Diencephalon (tissue), 2 donors: ENCODE results near the genes KLHDC9, FCRLA and FCRLB.

- RAMPAGE, long total RNA = no peak
Observed at GRCh38 chr1:160428788-160429124, 28.4 kb downstream of the VANGL2 start.

DNA sequence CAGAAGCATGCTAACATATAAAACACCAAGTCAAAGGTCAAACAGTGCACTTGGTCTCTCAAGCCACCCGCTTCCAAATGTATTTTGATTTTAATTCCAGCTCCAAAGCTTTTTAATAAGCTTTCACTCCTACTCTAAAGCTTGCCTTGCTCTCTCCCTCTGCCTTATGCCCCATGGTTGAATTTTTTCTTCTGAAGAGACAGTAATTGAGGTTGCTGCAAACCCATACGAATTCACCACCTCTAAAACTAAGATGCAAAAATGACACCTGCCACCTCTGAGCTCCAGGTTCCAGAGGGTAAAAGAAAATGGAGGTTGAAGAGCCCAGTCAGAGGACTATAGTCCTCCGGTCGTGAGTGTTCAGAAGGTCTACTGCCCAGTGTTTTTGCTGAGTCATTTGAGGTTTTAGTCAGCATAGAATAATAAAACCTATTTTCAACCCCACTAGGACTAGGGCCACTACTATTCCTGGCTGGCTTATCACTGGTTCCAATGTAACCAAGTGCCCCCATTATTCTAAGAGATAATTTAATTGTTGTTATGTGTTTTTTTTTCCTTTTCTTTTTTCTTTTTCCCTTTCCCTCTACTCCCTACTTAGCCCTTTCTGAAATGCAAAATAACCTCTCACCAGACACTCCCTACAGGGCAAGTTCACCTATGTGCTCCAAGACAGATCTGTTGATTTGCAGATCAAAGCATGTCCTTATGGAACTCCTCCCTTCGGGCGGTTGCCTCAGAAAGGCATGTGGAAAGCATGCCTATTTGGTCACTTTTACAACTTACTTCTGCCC, 12.9 kb upstream of the SLAMF7 start:
- RAMPAGE, long total RNA = no peak

DNA sequence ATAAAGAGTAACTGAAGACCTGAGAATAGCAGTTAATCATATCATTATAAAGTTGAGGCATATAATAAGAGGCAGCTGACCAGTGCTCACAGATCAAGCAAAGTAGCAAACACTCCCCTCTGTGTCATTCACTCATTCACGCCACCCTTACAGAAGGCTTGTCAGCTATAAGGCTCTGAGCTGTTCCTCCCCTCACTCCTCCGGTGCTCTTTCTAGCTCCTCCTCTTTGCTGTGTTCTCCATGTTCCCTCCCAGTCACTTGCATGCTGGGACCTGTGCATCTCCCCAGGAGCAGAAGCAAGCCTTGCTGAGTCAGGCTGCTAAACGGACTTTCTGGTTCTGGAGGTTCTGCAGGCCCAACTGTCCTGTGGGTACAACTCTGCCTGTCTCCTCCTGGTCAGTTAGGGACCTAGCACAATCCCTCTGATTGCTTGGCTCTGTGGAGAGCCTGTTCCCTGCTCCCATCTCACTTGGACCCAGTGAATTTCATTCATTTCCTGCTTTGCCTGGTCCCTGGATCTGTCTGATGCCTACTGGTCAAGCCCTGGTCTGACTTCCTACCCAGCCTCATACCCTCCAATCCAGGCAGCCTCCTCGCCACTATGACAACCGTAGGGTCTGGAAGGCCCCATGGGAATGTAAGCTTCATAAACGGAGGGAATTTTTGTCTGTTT, 28.2 kb upstream of the LY9 start:
- RAMPAGE, long total RNA = no peak

DNA sequence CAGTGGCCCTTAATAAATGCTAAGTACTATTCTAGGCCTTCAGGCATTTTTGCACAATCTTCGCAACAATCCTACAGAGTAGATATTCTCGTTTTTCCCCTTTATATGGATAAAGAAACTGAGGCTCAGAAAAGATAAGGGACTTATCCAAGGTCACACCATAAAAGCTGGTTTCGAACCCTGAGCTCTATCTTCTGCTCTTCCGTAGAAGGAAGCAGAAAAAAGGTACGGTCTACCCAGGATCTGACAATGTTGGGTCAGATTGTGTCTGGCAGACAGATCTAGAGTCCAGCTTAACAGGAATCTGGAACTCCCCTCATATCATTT, 21.6 kb downstream of the LY9 start:
- RAMPAGE, long total RNA = no peak

DNA sequence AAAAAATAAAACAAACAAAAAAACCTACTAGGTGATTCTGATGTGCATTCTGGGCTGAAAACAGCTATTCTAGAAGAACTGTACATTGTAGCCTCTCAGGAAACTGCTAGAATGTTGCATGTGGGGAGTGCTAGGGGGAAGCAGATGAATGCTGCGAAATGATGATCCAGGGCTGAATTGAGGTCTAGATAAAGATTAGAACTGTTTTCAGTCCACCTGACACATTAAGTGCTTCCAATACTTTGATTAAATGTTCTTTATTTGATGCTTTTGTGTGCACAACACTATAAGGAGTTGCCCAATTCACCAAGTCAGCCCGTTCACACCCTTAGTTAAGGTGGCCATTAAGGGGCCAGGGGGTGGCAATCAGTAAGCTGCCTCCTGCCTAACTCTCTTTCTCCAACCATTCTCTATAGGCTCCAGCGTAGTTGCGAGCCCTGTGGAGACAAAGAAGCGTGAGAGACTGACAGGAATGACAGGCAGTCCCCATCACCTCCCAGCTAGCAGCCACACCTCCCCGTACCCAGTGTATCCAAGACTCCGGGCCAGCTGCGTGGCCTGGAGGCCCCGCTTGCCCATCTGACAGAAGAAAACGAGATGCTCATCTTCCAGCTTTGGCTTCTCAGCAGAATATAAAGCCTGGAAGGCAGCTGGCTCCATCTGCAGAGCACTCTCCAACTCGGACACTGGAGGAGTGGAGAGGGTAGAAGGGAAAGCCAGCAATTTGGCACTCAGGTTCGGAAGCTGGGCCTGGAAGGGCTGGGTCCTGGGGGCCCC, 1.2 kb downstream of the TSTD1 start:
- RAMPAGE, long total RNA = no peak

DNA sequence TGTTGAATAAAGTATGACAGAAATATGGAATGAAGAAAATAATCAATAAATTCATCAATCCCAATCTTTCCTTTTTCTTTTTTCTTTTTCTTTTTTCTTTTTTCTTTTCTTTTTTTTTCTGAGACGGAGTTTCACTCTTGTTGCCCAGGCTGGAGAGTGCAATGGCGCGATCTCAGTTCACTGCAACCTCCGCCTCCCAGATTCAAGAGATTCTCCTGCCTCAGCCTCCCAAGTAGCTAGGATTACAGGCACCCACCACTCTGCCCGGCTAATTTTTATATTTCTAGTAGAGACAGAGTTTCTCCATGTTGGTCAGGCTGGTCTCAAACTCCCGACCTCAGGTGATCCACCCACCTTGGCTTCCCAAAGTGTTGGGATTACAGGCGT, 4.2 kb downstream of the ARHGAP30 start:
- RAMPAGE, long total RNA = no peak

DNA sequence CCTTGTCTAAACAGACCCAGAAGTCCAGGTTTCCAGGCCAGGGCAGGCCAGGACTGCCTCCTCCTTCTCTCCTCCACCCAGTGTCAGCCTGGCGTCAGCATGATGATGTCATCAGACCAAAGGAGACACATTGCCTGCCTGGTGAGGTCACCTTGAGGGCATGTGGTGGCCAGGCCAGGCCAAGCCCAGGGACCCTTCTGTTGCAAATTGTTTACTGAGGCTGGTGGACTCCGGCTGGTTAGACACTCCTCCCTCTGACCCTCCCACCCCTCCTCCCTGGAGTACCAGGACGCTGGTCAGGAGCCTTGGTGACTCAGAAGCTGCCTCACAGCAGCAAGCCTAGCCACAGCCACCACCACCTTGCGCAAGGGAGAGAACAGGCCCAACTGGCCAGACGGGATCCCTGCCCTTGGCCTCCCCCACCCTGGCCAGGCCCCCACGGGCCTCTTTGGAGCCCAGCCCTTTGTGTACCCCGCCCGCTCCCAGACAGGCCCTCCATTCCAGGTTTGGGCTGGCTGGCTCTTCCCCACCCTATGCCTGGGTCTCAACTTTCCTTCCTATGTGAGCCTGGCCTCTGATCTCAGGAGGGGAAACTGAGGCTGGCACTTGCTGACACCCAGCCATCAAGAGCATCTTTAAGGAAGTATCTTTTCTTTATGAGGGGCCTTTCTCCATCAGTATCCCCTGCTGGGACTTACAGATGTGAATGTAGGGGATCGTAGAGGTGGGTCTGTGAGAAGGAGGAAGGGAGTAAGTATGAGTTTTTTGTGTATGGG, 5.8 kb downstream of the NECTIN4 start:
- RAMPAGE, long total RNA = no peak

- RAMPAGE, long total RNA = no peak
Observed at GRCh38 chr1:161098086-161098858, at the start of gene KLHDC9. Gene KLHDC9, plus strand, starts transcription at chr1:161098361.

DNA sequence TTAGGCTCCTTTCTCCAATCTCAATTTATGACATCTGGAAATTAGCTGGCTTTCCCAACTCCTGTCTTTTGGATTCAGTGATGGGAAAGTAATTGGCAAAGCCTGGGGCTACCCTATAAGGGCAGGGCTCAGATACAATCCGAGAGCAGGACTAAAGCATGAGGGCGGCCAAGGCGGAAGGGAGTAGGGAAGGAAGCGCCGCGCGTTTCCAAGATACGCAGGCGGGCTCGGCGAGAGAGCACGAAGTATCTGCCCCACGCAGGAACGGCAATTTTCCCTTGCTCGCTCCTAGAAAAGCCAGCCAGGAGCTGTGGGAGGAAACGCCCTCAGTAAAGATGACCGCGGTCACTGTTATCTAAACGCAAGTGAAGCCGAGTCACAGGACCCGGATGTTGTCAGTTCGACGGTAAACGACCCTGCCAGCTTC, 299 bp upstream of the NDUFS2 start:
- RAMPAGE, long total RNA = no peak

DNA sequence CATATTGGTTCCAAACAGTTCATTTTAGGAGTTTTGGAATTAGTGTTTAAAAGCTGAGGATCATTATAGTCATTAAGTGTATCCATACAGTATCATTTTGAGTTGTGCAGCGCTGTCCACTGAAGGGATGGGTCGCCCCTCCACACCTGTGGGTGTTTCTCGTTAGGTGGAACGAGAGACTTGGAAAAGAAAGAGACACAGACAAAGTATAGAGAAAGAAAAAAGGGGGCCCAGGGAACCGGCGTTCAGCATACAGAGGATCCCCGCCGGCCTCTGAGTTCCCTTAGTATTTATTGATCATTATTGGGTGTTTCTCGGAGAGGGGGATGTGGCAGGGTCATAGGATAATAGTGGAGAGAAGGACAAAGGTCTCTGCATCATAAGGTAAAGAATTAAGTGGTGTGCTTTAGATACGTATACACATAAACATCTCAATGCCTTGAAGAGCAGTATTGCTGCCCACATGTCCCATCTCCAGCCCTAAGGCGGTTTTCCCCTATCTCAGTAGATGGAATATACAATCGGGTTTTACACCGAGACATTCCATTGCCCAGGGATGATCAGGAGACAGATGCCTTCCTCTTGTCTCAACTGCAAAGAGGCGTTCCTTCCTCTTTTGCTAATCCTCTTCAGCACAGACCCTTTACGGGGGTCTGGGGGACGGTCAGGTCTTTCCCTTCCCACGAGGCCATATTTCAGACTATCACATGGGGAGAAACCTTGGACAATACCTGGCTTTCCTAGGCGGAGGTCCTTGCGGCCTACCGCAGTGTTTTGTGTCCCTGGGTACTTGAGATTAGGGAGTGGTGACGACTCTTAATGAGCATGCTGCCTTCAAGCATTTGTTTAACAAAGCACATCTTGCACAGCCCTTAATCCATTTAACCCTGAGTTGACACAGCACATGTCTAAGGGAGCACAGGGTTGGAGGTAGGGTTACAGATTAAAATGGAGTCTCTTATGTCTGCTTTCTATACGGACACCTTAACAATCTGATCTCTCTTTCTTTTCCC, 1.7 kb downstream of the SDHC start:
- RAMPAGE, long total RNA = no peak

DNA sequence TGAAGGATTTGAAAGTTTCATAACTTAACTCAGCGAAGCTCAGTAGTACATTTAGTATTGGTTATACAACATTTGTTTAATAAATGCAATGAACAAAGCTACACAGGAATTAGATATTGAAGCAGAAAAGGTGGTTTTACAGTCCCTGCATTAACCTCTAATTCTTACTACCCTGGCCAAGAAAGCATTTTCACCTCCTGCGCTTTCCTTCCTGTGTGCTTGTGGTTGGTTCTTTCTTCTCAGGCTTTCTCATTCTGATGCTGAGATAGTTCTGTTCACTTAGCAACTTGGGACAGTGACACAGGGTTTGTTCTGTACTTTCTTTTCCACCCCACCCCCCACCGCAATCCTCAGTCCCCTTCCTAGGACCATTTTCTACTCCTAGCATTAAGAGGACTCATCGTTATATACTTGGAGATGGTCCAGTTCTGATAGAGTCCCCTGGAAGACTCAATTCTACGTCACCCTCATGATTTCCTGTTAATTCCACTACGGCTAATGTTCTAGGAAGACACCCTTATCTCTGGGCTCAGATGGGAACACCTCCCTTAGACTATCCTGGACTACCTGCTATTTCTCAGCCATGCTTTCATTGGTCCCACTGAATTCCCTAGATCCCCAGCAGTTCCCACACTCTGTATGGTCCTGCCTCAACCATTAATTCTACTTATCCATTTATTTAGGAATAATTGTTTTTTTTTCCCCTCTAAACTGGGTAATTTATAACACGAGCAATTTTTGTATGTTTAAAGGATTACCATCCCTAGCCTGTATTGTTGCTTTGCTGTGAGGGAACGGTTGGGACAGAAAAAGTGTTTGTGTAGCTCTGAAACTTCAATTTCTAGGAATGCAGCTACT, 7.4 kb downstream of the FCGR3A start:
- RAMPAGE, long total RNA = no peak

- RAMPAGE, long total RNA = no peak
Observed at GRCh38 chr1:161612326-161613267, 18.4 kb downstream of the FCGR3B start.

DNA sequence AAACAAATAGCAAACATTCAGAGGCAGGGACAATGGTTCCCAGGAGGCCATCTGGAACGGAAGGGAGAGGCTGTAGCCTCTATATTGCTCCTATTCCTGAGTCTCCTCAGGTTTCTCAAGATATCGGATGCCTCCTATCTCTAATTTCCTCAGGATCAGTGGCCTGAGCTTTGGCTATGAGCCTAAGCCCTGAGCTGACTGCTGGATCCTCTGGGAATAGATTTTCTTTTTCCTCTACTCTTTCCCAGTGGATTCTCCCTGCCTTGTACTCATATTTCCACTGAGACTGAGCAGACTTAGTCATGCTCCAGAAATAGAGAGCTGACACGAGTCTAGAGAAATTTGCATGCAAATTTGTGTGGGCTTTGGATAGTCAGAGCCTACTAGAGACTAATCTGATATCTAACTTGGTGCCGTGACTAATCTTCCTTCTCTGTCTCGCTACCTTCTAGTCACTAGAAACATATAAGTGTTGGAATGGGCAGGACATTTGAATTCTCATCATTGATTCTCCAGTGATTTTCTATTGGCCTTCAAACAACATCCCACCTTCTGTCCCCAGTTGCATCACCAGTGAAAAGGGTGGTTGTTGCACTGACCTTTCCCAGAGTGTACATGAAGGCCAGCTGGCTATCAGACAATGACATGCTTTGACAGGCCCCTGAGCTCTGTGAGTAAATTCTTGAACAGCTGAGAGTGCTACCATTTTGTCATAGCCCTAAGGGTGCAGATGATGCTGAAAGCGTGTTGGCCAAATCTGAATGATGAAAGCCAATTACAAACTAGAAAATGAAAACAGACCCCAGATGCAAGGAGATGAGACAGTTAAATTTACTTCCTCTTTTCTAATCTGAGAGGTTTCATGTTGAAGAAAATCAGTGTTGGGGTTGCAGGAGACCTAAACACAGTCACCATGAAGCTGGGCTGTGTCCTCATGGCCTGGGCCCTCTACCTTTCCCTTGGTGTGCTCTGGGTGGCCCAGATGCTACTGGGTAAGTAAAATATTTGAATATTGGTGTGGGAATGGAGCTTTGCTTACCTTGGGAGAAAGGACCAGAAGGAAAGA, at the start of gene FCRLA:
Gene FCRLA (plus strand): TSS at position 878 of the 1,066 bp plus-strand sequence.
- RAMPAGE, long total RNA = no peak

GRCh38 chr1:161721263-161722364, at the start of gene FCRLB:
Gene FCRLB, plus strand, starts transcription at chr1:161721544.
- RAMPAGE, long total RNA = no peak

GRCh38 chr1:161831685-161831971, 65.5 kb downstream of the ATF6 start:
- RAMPAGE, long total RNA = no peak

DNA sequence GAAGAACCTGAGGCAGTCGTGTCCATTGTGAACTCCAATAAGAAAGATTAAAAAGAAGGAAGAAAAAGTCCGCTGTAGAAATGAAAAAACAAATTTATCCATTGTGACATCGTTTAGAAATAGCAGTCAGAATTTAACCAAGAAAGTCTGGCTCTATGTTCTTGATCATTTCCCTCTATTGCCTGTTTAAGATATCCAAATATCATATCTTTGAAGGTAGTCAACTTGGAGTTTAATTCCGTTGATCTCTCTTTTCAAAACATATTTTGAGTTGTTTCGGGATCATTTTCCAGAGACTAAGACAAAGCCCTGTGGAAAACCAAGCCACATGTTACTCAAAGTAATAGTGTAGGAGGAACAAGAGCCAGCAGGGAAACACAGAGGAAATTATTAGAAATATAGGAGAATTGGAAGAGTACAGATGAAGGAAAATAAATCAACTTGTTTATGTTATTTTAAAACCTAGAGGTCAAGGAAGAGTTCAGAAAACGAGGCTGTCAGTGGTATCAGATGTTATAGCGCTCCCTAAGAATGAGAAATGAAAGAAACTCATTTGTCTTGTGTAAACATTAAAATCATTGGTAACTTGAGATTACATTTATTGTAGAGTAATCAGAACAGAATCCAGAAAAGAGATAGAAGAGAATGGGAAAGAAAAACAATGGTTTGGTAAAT, 106.2 kb downstream of the ATF6 start:
- RAMPAGE, long total RNA = no peak

DNA sequence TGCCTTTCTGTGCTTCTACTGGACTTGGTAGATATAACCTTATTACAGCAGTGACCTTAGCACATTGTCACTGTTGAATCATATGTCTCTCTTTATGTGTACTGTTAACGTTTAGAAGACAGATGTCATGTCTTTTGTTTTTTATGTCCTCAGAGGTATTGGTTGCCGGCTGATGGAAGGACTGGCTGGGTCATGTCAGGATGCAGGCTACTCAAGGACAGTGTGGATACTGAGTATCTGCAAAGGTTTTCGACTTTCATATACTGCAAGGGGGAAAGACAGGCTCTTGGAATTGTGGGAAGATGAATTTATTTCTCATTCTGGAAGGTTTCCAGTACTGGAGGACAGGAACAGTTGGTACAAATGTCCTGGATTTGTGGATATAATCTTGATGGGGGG, 65.6 kb downstream of the NOS1AP start:
- RAMPAGE, long total RNA = no peak

DNA sequence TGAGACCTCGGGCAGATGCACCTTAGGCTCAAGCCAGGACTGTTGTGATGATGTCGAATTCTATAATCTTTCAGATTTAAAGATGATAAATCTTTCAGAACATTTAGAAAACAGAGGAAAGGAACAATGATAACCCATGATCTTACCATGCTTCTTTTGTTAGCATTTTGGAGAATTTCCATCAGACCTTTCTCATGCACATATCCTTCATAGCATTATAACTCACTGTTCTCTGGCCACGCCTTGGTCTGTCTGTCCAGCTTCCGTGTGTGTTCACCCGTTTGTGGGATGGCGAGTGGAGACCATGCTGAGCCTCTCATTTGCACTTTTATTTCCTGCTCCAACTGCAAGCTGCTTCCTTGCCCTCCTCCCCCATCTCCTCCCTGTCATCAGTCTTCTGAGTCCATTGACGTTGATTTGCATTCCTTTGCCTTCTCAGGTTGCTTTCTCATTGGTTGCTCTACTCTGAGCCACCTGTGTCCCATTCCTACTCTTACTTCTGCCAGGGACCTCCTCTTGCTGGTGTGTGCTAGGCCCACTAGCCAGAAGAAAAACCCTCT, 146.3 kb downstream of the NOS1AP start:
- RAMPAGE, long total RNA = no peak

- RAMPAGE, long total RNA = no peak
Observed at GRCh38 chr1:162372295-162372946, 4.2 kb downstream of the SPATA46 start.

DNA sequence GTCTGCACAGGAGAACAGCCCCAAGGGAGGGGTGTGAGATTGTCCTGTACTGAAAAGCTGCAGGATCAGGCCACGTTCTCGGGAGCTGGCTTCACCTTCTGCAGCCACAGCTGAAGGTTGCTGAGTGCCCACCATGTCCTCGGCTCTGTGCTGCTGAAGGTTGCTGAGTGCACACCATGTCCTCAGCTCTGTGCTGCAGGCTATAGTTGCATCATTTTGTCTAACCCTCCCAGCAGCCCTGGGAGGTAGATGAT, 692 bp downstream of the C1orf226 start:
- RAMPAGE, long total RNA = no peak